HTR-8/SVneo (cell line): ENCODE measurements around a stretch of chr1.

DNA sequence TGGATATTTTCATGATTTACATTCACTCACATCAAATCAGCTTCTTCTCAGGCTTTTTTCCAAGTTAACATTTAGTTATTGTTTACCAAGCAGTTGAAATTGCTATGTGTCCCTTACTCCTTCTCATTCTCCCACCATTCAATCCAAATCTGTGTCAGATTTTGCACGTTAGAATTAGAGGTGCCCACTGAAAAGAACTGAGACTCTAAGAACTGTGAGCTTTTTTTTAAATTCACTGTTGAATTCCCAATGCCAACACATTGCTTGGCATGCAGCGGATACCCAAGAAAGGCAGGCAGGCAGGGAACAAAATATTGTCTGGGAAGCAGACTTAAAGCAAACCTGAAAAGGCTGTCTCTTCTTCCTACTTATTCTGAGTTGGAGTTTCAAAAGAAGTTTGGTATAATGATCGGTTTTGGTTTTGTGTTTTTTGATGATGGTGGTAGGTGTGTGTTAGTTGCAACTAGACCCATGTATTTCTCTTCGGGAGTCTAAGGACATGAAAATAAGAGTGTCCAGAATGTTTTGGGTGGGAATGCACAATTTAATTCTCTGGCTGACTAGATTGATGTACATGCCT, 18.1 kb downstream of the RIT1 start:
- RRBS = no CpG with 5 or more reads among the region's 4 CpGs

- RRBS = no CpG with 5 or more reads among the region's 3 CpGs
Measured at GRCh38 chr1:155895360-155895714, 15.8 kb downstream of the RIT1 start.

GRCh38 chr1:155899837-155900860, 11.0 kb downstream of the RIT1 start:
- RRBS = no CpG with 5 or more reads among the region's 7 CpGs

DNA sequence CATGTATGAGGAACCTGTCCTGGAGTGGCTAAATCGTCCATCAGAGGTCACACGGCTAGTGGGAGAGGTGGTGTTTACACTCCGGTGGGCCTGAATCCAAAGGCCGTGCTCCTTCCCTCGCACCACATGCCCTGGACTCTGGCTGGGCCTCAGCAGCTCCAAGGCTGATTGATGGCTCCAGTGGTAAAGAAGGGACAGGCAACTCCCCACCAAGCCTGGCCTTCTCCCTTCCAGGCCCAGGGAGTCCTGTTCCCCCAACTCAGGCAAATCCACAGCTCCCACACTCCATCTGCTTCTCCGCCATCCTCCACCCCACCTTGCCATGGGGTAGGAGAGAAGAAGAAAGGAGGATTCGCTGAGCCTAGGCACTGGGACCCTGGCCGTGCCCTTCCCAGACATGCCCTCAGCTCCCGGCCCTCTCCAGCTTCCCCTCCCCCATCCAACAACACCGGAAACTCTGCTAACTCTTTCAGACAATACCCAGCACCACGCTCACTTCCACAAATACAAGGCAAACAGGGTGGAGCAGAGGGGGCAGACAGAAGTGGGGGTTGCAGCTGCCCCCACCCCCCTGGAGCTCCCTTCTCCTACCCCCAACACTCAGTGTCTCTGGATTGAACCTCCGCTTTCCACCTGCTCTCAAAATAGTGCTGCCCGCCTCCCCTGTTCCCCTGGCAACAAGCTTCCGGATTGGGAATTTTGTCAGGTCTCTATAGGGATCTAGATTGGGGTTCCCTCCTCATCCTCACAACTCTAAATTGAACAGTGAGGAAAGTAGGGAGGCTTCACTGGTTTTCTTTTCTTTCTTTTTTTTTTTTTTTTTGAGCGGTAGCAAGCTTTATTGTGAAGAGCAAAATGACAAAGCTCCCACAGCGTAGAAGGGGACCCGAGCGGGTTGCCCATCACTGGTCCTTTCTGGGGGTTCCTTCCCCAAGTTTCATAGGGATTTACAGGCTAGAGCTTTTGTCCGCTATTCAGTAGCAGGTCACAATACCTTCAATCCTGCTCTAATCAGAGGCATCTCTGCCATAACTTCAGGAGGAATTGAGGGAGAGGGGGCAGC, 10.6 kb downstream of the ARHGEF2 start:
- RRBS = no CpG with 5 or more reads among the region's 19 CpGs

DNA sequence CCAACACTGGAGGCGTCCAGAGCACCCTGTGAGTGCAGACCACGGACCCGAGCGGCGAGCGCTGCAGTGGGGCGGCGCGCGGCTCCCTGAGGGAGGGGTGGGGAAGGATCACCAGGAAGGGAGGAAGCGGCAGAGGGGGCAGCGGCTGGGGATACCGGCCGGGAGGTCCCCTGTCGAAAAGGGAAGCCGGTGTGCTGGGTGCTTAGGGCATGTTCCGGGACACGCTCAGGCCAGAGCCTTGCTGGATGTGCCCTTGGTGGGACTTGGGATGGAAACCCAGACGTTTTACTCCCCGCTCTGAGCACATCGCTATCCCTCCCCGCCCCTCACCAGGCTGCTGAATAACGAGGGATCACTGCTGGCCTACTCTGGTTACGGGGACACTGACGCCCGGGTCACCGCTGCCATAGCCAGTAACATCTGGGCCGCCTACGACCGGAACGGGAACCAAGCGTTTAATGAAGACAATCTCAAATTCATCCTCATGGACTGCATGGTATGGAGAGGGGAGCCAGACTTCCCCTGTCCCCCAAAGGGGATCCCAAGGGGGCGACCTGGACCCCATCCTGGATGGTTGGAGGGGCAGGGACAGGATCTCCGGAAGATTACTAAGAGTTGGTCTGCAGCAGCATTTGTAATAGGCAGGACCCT, 473 bp downstream of the LAMTOR2 start:
- RRBS = 38% methylated on average over 5 of the region's 34 CpGs

DNA sequence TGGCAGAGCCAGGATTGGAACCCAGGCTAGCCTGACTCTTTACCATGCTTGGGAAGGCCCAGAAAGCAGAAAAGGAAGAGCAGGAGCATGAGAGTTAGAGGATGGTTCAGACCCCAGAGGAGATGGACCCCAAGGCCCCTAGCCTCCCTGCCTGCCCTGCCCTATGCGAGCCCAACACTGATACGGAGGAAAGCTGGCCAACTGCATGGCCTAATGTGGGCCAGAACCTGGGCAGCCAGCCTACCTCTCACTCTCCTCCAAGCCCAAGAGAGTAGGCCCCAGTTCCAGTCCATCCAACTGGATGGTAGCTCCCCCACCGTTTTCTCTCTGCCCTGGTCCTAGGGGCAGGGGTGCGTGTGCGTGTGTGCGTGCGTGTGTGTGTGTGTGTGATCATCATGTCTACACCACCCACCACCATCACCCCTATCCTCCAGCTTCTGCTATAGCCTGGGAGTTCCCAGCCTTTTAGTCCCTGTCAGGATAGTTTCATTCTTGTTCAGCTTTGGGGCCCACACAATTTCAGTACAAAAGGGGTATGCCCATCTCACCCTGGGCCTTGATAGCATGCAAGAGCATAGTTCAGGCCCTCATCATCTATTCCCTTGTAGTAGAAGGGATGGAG, 15.4 kb upstream of the MEX3A start:
- RRBS = no CpG with 5 or more reads among the region's 7 CpGs

DNA sequence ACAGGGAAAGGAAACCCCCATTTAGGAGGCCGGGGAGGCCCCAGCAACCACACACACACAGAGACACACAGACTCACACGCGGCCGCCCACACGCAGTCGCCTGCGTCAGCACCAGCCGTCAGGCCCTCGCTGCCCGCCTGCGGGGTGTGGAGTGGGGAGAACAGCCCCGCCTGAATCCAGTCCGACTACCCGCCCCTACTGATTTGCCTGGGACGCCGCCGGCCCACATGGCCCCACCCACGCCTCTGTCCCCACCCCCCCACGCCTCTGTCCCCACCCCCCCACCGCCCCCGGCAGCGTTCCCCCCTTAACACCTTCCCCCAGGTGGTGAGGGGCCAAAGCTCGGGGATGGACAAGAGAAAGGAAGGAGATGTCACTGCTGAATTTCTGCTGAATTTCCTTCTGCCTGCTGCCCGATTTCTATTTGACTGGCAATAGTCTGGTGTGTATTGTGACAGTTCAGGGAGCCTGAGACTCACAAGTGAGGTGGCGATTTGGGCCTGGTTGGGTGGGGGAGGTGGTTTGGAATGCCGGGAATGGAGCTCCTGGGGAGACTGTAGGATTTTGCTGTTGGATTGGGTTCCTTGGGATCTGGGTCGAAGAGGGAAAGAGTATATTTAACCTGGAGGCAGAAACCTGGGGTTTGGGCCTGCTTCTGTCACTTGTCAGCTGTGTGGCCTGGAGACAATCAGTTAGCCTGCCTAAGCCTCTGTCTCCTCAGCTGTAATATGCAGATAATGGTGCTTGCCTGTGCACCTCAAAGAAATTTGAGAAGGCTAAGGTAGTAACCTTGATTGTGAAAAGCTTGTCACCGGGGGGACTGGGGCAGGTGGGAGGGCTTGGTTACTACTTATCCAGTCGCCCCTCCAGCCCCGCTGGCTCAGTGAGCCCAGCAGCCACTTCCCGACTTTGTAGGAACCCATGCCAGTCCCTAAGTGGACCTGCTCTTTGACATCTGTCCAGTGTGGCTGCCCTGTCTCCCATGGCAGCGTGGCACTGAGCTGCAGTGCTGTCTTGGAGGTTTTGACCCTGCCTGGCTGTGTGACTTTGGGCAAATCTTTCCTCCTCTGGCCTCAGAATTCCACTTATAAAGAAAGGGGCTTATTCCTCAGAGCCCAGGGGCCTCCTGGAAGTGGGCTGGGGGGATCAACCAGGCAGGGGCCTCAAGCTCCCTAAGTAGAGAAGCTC, 7.7 kb upstream of the LMNA start:
- RRBS = under 1% methylated on average over 5 of the region's 32 CpGs

- RRBS = no CpG with 5 or more reads among the region's 5 CpGs
Measured at GRCh38 chr1:156113408-156114056, 979 bp upstream of the LMNA start.

GRCh38 chr1:156122458-156122846, 7.9 kb downstream of the LMNA start:
- RRBS = 12% methylated on average over 3 of the region's 10 CpGs

GRCh38 chr1:156129459-156129693, 14.9 kb downstream of the LMNA start:
- RRBS = no CpG with 5 or more reads among the region's 2 CpGs

DNA sequence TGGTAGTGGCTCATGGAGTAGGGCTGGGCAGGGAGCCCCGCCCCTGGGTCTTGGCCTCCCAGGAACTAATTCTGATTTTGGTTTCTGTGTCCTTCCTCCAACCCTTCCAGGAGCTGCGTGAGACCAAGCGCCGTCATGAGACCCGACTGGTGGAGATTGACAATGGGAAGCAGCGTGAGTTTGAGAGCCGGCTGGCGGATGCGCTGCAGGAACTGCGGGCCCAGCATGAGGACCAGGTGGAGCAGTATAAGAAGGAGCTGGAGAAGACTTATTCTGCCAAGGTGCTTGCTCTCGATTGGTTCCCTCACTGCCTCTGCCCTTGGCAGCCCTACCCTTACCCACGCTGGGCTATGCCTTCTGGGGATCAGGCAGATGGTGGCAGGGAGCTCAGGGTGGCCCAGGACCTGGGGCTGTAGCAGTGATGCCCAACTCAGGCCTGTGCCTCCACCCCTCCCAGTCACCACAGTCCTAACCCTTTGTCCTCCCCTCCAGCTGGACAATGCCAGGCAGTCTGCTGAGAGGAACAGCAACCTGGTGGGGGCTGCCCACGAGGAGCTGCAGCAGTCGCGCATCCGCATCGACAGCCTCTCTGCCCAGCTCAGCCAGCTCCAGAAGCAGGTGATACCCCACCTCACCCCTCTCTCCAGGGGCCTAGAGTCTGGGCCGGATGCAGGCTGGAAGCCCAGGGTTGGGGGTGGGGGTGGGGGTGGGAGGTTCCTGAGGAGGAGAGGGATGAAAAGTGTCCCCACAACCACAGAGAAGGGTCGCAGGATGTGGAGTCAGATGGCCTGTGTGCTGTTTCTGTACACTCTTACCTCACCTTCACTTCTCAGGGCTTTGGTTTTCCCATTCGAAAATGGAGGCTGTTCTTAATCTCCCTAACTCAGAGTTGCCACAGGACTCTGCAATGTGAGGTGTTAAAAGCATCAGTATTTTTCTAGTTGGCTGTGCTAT, 18.4 kb upstream of the SEMA4A start:
- RRBS = no CpG with 5 or more reads among the region's 20 CpGs

DNA sequence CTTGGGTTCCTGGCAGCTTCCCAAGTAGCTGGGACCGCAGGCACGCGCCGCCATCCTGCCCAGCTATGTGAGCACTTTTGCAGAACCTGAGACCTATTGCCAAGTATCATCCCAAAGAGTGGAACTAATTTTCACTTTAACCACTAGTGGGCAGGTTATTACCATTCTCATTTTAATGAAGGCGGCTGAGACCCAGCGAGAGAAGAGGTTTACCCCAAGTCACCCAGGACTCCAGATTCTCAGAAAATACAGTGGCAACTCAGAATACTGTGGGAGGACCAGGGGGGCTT, 7.4 kb upstream of the SEMA4A start:
- RRBS = no CpG with 5 or more reads among the region's 6 CpGs

DNA sequence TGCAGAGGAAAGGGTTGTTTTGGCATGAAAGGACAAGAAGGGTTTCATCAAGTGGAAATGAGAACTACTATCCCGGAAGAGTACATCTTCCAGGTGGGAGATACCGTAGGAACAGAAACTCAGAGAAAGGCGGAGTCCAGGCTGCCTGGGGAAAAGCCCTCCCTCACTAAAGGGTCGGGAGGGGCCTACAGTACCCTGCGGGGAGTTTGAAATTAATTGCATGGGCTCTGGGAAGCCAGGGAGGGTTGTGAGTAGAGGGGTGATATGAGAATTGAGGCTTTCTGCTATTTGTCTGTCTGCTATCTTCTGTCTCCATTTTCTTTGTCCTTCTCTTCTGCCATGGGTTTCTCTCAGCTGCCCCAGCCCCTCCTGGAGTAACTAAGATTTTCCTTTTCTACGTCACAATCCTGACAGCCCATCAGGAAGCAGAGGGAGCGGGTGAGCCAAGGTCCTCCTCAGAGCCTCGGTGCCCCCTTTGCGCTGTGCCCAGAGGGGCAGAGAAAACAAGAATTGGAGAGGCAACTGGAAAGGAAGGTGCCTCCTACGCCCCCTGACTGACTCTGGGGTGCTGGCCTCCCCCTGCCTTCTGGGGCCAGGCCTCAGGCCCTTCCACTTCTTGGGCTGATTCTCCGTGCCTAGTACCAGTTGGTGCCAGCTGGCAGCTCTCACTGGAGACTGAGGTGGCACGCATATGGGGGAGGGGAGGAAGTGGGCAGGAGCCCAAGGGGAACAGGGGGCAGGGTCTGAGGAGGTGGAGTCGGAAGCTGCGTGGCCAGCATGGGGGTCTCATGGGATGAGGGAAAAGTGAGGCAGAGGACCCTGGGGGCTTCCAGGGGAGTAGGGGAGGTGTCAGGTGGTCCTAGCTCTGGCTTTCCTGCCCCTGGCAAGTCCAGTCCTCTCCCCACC, 6.8 kb upstream of the SEMA4A start:
- RRBS = no CpG with 5 or more reads among the region's 14 CpGs

- RRBS = no CpG with 5 or more reads among the region's 7 CpGs
Measured at GRCh38 chr1:156251371-156252051, 3.7 kb upstream of the PAQR6 start.

GRCh38 chr1:156292397-156293261, 2.9 kb downstream of the GLMP start:
- RRBS = no CpG with 5 or more reads among the region's 11 CpGs

DNA sequence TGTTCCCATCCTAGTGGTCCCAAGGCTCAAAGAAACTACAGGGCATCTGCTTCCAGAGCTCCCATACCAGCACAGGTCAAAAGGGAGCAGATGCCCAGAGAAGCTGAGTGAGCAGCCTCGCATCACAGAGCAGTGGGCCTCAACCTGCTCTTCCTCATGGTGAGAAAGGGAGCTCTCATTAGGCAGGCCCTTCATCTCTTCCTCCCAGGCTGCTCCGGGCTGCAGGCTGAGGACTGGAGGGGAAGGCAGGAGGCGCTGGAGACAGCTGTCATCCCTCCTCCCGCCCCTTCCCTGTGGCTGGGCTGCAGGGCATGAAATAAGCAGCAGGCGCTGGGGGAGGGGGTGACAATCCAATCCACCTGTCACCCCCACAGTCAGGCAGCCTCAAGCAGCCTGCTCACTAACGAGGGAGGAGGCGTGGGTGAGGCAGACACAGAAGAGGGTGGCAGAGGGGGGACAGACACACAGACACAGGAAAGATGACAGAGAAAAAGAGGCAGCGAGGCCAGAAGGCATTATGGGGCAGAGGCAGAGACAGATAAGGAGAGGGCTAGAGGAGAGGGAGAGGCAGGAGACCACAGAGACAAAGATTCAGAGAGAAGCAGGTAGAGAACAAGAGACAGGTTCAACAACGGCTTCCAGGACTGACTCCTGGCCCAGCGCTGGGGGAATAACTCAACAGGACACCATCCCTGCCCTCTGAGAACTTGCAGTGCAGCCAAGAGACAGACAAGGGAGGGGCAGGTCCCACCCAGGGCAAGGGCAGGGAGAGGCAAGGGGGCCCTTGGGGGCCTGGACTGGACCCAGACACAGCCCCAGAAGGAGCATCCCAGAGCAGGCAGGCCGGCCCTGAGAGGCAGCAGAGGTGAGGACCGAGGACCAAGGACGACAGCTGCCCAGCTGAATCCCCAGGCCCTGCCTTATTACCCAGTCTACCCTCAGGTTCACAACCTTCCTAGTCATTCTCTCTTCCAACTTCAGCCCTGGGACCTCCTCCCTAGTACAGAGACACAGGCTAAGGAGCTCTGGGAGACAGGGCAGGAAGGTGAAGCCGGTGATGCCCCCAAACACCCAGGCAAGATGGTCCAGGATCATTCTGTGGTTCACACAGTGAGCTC, 11.3 kb downstream of the MEF2D start:
- RRBS = no CpG with 5 or more reads among the region's 14 CpGs

DNA sequence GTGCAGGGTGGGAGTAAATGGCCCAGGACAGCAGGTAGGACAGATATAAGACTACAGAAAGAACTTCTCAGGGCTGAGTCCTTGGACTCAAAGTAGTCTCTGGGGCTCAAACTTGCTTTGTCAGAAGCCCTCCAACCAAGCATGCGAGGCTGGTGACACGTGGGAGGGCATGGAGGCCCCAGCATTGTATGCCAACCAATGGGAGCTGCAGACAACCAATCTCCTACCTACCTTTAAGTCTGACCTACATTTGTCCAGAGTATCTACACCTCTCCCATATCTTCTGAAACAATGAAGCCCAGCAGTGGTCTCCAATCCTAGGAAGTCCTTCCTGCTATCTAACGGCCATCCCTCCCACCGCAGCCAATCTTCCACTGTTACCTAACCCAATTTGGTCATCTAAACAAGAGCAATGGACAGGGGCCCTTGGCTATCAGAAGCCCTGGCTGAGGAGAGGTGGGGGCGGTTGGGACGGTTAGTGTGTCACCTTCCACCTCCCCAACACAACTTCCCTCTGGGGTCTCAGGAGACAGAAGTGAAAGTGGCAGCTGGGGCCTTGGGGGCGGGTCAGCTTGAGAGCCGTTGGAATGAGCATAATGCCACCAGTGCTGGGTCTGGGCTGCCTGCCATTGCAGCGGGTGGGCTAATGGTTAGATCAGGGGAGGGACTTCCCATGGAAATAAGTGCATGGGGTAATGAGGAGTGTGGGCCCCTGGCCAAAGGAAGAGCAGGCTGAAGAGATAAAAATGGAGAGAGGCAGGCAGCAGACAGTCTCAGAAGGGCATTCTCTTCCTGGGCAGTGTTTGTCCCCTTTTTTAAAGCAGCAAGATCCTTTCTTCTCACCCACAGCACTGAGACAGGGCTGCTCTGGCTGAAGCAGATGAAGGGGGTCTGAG, 8.1 kb downstream of the MEF2D start:
- RRBS = no CpG with 5 or more reads among the region's 9 CpGs

GRCh38 chr1:156496974-156497523, 3.5 kb downstream of the MEF2D start:
- RRBS = no CpG with 5 or more reads among the region's 10 CpGs

- RRBS = no CpG with 5 or more reads among the region's 11 CpGs
Measured at GRCh38 chr1:156509576-156510230, 9.1 kb upstream of the MEF2D start.

GRCh38 chr1:156599509-156600205, 8.1 kb downstream of the NAXE start:
- RRBS = no CpG with 5 or more reads among the region's 3 CpGs